Jejunum (tissue), 1 donor: ENCODE data around the gene MSX2.

DNA sequence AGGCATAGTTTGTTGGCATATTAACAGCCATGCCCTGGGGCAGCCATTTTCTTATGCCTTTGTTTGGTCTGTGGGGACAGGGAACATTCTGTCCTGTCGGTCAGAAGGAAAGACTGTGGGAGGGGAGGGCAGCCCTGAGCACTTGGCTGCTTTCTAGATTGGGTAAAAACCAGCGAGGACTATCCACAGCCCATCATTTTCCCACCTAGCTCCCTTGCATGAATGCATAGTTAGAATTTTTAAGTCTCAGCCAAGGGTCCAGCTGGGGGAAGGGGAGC lies 130.1 kb downstream of the BOD1 start:
- PRO-cap: no peak

- PRO-cap: no peak
Observed at GRCh38 chr5:173498378-173498840, 118.0 kb downstream of the BOD1 start.

DNA sequence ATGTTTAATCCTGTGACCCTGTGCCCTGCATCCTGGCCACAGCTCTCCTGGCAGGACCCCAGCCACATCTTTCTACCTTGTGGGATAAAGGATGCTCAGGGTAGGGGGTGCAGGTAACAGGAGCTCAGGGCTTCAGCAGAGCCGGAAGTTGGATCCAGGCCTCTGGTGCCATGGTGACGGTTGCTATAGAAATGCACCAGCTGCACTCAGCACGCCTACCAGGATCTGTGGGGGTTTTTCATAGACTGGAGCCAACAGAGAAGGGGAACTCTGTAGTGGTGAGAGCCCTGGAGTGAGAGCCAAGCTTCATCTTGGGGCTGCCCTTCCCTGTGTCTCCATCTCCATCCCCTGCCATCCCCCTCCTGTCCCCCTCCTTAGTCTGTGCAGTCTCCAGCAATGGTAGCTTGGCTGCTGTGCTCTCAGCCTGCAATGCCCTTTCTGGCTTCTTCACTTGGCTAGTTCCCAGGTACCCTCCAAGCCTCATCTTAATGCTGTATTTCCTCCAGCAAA lies 27.5 kb upstream of the BOD1 start:
- PRO-cap: no peak

DNA sequence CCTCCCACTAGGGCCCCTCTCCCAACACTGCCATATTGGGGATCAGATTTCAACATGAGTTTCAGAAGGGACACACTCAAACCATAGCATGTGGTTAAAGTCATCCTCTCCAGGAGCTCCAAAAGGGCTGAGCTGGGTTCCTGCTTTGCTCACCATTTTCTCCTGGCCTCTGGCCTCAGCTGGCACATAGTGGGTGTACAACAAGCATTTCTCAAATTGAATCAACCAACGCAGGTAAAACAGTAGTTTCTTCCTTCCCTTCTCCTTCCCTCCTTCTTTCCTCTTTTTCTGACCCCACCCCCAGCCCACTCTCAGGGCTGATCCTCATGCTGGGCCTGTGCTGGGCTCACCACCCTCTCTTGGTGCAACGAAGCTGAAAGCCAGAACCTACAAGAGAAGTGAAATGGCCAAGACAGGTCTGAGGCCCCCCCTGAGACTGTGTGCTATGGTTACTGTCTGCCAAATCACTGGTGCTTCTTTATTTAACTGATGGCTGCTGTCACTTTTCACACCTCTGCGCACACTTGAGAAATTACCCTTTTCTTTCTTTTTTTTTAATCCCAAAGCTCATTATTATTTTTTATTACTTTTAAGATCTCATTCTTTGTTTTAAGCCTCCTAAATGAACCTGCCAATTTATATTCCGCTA lies 53.0 kb upstream of the BOD1 start:
- PRO-cap: no peak

GRCh38 chr5:173728836-173729236 lies 112.4 kb upstream of the BOD1 start:
- PRO-cap: no peak

DNA sequence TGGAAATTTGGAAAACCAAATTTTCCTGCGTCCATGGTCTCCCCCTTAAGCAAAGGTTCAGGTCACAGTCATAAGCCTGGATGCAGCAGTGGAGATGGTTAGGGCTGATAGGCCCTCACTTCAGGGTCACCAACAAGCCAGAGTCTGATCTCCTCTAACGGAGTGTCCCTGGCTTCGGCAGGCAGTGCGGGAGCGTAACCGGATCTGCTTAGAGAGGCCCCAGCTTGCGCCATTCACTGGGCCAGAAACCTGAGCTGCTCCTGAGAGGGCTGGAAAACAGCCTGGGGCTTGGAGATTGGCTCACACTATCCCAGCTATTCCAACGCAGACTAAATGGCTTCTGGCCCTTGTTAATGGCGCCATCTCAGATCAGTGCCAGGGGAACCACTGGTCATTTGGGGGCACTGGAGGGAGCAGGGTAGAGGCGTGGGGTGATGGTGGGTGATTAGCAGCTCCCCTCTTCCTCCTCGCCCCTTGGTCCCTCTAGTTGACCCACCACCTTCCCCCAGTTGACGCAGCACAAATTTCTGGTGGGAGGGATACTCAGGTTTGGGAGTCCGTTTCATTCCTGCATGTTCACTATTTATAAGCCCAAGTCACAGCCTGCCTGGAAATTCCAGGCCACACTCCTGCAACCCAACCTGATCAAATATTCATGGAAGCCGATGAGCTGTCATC lies 134.7 kb upstream of the CPEB4 start:
- PRO-cap: no peak

DNA sequence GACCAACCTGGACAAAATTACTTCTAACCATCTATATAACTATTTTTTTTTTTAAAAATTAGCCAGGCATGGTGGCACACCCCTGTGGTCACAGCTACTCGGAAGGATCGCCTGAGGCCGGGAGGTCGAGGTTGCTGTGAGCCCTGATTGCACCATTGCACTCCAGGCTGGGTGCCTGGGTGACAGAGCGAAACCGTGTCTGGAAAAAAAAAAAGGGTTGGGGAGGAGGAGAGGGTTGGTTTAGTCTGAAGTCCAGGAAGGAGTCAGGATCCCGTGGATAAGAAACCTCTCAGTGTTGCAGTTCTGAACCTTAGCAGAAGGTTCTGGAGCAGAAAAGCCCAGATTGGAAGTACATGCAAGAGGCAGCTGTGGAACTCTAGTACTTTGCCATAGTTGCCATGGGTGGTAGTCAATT lies 125.3 kb upstream of the CPEB4 start:
- PRO-cap: unidirectional peak, plus-strand start at position 319 of the sequence

DNA sequence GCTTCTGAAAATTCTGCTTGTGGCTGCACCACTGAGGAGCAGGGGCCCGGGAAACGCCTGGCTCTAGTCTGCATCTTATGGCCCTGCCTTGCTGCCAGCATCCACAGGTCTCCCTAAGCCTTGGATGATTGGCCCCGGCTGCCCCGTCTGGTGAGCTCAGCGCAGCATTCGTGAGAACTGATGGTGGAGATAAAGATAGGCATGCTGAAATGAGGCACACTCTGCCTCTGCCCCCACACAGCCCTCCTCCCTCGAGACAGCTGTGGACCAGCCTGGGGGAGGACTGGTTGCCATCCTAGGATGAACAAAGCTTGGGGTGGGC lies 62.9 kb upstream of the CPEB4 start:
- PRO-cap: no peak

- PRO-cap: no peak
Observed at GRCh38 chr5:173855440-173856110, 32.6 kb upstream of the CPEB4 start.

GRCh38 chr5:173865618-173866069 lies 22.5 kb upstream of the CPEB4 start:
- PRO-cap: no peak

DNA sequence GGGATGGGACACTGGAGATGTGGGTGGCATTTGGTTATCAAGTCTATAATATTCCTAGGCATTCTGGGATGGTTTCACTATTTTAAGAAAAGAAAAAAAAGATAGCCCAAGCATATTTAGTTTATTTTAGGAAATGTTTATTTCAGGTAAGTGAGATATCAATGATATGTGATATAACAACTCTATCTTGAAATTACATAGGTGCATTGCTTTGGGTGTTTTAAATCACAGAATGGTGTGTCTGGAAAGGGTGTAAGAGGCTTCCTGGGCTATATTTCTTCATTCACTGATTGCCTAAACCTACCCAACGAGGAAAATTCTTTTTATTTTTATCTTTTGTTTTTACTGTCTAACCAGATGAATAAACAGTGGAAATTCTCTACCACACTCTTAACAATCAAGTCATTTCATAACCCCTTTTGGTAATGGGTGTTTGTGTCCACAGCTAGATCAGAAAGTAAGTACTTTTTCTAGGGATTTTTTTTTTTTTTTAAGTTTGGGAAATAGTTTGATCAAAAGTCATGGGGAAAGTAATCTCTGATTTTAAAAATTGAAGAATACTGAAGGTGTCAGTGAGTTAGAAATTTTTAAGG lies 27.6 kb upstream of the C5orf47 start:
- PRO-cap: no peak

DNA sequence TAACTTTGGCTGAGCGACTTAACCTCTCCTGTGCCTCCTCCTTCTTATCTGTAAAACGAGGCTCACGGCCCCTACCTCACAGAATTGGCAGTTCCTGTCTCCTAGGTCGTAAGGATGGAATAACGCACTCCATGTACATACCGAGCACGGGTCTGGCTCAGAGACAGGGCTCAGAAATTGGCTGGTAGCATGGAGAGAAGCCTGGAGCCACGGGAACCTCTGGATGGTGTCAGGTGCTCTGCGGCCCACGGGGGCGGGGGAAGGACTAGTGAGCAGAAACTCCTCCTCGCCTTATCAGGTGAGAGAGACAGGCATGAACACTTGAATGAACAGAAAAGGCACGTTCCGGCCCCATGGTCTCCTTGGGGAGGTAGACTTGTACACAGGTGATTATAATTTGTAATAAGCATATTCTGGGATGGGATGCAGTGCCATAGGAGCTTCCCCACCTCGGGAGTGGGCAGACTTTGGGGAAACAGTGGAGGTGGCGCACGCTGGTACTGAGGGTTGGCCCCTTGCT lies 15.3 kb upstream of the C5orf47 start:
- PRO-cap: unidirectional peak, minus-strand start at position 221 of the sequence

GRCh38 chr5:174273275-174273736 lies 227.8 kb downstream of the NSG2 start:
- PRO-cap: no peak

GRCh38 chr5:174724063-174725132 lies at the start of gene MSX2:
TSS of gene MSX2 (plus strand) at chr5:174724582.
- PRO-cap: unidirectional peak, plus-strand start at chr5:174724597

- PRO-cap: no peak
Observed at GRCh38 chr5:175475193-175475643, 3.1 kb upstream of the SFXN1 start.

DNA sequence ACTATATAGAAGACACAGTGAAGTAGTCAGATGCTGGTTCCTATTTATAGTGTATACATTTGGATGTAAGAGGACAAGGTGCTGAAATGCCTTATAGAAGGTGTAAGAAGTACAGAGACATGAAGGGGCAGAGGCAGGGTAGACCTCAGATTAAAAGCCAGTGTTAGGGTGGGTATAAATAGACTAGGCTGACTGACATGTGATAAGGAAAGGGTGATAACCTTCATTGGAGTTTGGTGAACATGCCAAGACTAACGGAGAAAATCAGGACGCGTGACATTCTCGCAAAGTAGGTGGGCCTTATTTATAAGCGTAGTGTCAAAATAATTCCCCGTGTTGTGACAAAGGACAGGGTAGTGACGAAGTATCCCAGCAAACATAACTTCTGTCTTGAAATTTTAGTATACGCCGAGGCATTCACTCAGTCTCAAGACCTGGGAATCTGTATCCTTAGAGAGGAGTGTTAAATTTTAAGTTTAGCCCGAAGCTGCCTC lies 59.0 kb upstream of the HRH2 start:
- PRO-cap: no peak

GRCh38 chr5:175658381-175659123 lies 681 bp downstream of the HRH2 start:
- PRO-cap: bidirectional peak, plus-strand start at chr5:175658687, minus-strand start at chr5:175658709

GRCh38 chr5:175687070-175687822 lies 29.4 kb downstream of the HRH2 start:
- PRO-cap: no peak

- PRO-cap: no peak
Observed at GRCh38 chr5:175872390-175873540, 1.4 kb downstream of the CPLX2 start.

- PRO-cap: no peak
Observed at GRCh38 chr5:176134037-176134446, 104.2 kb upstream of the SIMC1 start.